Rectum (tissue), 1 donor: Measurements from ENCODE around the genes CBLIF, MS4A3 and ZP1.

GRCh38 chr11:58963407-58963758 lies 24.1 kb downstream of the GLYATL1 start:
- PRO-cap, result no peak

- PRO-cap, result unidirectional peak, minus-strand start at chr11:59173988; bidirectional peak, plus-strand start at chr11:59174427, minus-strand start at chr11:59174286
Observed at GRCh38 chr11:59173873-59174625, 2.1 kb downstream of the DTX4 start.

DNA sequence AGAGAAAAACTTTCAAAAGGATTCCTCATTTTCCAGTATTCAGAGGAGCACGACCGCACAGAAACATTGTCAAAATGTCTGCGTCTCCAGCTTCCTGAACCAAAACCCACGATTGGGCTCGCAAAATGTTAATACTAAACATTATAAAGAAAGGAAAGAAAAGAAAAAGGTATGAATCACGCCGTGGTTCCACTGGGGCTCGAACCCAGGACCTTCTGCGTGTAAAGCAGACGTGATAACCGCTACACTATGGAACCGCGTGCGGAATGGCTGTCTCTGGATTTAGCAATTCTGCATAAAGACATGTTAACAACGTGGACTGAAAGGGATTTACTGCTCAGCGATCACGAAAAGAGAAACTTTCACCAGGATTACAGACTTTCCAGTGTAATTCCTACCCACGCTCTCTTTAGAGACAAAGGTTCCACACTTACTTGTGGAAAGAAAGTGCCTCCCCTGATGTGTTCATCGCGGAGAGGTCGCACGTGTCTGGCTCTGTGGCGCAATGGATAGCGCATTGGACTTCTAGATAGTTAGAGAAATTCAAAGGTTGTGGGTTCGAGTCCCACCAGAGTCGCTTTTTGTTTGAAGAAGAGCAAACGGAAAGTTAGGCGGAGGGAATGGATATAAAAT lies 39.6 kb downstream of the OR4D9 start:
- PRO-cap, result unidirectional peak, minus-strand start at position 213 of the sequence

DNA sequence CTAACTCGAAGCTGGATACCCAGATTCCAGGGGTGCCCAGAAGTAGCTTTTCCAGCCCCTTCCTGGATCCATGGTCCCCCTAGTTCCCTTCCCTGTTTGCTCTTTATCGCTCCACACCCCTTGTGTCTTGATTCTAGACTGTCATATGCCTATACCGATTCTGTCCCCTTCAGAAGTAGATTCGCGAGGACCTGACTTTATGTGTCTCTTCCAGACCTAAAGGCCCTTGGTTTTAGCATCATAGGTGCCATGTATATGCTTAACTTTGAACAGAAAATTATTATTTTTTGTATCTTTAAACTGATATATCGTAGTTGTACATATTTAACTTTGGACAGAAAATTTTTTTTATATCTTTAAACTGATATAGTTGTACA lies 1.1 kb upstream of the OSBP start:
- PRO-cap, result no peak

DNA sequence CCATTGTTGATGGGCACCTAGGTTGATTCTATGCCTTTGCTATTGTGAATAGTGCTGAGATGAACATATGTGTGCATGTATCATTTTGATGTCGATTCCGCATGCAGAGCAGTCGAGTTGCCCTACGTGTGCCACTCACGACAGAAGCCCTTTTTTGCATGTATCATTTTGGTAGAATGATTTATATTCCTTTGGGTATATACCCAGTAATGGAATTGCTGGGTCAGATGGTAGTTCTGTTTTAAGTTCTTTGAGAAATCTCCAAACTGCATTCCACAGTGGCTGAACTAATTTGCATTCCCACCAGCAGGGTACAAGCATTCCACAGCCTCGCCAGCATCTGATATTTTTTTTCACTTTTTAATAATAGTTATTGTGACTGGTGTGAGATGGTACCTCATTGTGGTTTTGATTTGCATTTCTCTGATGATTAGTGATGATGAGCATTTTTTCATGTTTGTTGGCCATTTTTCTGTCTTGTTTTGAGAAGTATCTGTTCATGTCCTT lies 11.3 kb upstream of the OSBP start:
- PRO-cap, result unidirectional peak, minus-strand start at position 156 of the sequence

GRCh38 chr11:59756742-59757324 lies 1.7 kb downstream of the STX3 start:
- PRO-cap, result bidirectional peak, plus-strand start at chr11:59757182, minus-strand start at chr11:59757007

DNA sequence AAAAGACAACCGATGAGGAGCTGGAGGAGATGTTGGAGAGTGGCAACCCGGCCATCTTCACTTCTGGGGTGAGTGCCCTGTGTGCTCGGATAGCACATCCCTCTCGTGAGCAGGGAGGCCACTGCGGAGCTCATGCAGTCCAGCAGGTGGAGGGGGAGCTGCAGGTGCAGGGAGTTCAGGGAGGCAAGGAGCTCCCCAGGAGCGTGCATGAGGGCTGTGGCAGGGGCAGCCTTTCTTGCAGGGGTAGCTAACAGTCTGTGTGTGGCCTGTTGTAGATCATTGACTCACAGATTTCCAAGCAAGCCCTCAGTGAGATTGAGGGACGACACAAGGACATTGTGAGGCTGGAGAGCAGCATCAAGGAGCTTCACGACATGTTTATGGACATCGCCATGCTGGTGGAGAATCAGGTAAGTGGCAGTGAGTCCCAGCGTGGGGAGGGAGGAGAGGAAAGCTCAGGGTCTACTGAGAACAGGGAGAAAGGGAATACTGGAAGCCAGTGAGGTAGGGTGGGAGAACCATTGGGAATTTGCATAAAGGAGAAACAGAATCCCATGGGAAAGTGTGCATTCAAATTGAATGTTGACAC lies 17.4 kb downstream of the MRPL16 start:
- PRO-cap, result no peak

GRCh38 chr11:59845427-59845761 lies at the start of gene CBLIF:
Gene CBLIF (minus strand): TSS chr11:59845499.
- PRO-cap, result no peak

- PRO-cap, result no peak
Observed at GRCh38 chr11:60056547-60056975, at the start of gene MS4A3. Gene MS4A3 (plus strand): TSS chr11:60056665.

GRCh38 chr11:60159647-60160198 lies 23.2 kb downstream of the MS4A6A start:
- PRO-cap, result no peak

- PRO-cap, result no peak
Observed at GRCh38 chr11:60186572-60186935, 3.7 kb upstream of the MS4A6A start.

DNA sequence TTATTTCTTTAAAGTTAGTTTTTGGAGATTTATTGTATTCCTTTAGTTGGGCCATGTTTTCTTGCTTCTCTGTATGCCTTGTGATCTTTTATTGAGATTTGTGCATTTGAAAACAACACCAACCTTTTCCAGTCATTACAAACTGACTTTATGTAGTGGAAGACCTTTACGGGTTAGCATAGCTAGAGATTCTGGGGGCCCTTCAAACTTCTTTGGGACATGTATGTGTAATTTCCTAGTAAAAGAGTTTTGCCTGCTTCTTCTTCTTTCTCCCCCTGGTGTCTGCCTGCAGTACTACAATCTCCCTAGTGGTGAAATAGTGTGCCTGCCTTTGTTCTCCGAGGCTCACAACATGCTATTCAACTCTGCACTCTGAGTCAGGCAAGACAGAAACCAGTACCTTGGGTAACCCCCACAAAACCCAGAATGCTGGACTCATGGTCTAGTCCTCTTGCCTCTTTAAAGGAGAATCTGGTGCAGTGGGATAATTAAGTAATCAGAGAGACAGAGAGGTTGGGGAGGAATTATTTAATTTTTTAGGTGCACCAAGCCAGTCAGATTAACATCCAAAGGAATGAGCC lies 10.7 kb upstream of the MS4A6A start:
- PRO-cap, result no peak

- PRO-cap, result no peak
Observed at GRCh38 chr11:60285324-60285792, 4.9 kb downstream of the MS4A4A start.

DNA sequence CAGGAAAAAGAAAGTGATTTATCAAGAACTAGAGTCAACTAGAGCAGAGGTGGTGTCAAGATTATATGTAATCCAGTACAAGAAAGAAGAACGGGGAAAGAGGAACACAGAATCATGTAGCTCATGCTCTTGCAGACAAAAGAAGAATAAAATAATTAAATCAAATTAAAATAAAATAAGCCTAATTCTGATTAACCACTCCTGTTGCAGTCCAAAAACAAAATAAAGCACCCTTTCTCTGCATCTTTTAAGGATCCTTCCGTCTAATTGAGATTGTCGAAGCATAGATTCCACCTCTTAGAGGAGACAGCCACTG lies 10.0 kb downstream of the MS4A12 start:
- PRO-cap, result bidirectional peak, plus-strand start at position 80 of the sequence, minus-strand start outside the sequence

- PRO-cap, result unidirectional peak, plus-strand start at chr11:60594385
Observed at GRCh38 chr11:60594306-60594526, 79.0 kb downstream of the MS4A13 start.

DNA sequence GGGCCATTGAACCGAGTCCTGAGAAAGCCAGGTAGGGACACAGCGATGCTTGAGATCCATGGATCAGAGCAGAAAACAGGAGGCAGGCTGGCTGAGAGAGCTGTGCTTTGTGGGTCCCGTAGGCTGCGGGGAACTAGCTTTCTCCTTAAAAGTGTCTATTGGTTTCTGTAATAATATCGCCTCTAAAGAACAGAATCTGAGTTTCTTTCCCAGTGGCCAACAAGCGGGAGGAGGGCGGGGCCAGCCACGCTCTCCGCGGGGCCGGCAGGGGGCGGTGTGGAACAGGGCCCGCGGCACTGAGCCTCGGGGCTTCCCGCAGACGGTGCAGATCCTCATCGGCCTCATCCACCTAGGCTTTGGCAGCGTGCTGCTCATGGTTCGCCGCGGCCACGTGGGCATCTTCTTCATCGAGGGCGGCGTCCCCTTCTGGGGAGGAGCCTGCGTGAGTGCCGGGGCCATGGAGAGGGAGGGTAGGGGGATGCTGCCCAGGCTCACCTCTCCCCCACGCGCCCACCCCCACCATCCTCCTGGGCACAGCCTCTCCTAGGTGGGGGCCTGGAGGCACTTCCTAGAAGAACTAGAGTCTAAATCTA lies 10.6 kb downstream of the MS4A15 start:
- PRO-cap, result no peak

DNA sequence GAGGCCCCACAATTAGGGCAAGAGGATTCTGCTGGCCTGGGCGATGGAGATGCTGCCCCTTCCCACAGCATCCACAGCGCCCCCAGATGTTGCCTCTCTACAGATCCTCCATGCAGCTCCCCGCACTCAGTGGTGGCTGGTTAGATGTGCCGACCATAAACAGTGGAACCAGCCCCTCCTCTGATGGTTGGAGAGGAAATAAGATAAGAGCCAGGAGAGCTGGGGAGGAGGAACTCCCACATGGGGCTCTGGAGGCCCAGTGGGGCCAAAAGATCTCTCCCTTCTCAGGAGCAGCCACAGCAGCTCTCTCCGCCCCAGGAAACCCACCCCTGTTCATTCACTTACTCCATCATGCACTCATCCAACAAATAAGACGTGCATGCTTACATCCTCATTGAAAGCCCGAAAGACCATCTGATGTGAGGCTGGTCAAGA lies 1.6 kb downstream of the PTGDR2 start:
- PRO-cap, result no peak

DNA sequence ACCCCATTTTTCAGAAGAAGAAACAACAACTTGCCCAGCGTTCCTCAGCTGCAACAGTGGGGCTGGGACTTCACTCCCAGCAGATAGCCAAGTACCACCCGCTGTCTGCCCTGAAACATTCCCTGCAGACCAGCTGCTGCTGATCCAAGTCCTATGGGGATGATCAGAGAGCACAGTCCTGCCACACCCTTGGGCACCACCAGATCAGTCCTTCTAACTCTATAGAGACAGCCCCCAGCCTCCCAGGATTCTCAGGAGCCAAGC lies 619 bp downstream of the PTGDR2 start:
- PRO-cap, result no peak

- PRO-cap, result no peak
Observed at GRCh38 chr11:60867316-60867823, at the start of gene ZP1. Gene ZP1 (plus strand): TSS chr11:60867542.

GRCh38 chr11:60942305-60942970 lies 9.5 kb downstream of the SLC15A3 start:
- PRO-cap, result no peak